ENCODE data around the gene S1PR3.

DNA sequence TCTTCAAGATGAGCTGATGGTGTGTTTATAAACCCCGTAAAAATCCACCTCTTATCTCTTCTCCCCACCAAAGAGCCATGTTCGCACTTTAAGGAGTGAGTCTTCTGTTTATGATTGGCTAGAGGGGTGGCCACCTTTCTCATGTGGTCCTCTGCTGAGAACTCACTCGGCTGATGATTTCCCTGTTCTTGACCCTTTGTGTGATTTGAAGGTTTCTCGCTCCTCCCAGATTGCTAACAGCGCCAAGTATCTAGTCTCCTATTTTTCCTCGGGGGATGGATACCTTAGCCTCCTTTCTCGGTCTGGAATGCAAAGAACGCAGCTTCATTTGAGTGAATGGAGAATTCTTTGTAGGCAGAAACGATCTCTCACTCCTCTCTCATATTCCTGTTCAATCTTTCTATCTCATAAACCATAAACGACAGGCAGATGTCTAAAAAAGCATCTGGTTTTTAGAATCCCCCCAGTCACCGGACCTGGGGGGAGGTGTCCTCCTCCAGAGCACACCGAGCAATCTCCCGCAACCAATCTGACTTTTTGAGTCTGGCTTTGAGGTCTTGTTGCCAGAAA is 159.9 kb upstream of the DAPK1 start:
- PRO-cap, result no peak

DNA sequence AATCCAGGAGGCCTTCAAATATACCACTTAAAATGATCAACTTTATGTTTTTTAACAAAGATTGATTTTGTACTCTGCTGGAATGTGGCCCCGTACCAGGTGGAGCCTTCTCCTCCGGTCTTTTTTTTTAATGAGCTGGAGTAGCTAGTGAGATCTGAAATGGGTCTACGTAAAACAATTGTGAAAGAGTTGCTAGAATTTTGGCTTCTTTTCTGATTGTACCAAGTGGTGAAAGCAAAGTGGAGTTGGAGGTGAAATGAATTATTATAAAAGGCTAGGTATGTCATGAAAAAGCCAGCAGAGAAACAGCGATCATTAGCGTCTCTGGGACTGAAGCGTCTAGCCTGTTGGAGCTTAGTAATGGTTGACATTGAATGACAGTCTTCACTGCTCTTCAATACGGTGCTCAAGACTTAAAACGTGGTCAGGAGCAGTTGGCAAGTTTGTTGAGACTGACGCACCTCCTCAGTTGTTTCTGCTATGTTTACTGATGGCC is 84.4 kb downstream of the DAPK1 start:
- PRO-cap, result no peak

DNA sequence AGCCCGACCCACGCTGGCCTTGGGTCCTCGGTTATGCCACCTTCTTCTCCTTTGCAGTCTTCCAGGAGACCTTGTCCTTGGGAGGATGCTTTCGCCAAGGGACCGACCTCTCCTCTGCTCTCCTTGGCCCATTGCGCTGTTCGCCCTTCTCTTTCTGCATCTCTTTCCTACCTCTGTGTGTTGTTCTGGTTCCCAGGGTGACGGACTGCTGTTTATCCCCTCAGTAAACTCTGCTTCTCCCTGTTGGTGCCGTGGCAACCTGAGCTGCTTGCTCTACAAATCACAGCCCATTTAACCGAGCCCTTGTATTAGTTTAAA is 97.9 kb downstream of the DAPK1 start:
- PRO-cap, result no peak

DNA sequence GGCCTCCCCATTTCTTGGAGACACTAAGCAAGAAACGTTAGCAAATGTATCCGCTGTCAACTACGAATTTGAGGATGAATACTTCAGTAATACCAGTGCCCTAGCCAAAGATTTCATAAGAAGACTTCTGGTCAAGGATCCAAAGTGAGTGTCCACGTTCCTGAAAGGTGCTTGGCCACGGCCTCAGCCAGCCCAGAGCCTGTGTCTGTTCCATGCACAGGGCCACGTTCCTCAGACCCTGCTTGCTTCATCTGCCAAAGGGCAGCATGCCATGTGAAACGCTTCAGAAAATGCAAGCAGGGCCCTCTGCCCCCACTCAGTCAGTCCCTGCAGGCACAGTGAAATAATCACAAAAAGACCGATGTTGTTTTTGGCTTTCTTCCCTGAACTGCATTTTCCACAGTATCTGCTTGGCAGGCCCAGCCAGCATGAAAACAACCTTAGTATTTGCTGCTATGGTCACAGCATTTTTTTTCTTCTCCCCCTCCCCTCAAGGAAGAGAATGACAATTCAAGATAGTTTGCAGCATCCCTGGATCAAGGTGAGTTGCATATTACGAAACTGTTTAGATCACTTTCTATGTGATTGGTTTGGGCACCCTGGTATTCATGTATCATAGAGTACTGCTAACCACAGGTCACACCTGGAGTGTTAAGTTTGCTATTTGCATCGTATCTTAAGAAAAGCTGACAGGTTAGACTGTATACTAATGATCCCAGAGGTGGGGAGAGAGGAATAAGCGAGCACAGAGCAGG is 85.4 kb upstream of the CTSL start:
- PRO-cap, result no peak

GRCh38 chr9:87711743-87712217 is 14.1 kb upstream of the CTSL start:
- PRO-cap, result unidirectional peak, plus-strand start at chr9:87712094

DNA sequence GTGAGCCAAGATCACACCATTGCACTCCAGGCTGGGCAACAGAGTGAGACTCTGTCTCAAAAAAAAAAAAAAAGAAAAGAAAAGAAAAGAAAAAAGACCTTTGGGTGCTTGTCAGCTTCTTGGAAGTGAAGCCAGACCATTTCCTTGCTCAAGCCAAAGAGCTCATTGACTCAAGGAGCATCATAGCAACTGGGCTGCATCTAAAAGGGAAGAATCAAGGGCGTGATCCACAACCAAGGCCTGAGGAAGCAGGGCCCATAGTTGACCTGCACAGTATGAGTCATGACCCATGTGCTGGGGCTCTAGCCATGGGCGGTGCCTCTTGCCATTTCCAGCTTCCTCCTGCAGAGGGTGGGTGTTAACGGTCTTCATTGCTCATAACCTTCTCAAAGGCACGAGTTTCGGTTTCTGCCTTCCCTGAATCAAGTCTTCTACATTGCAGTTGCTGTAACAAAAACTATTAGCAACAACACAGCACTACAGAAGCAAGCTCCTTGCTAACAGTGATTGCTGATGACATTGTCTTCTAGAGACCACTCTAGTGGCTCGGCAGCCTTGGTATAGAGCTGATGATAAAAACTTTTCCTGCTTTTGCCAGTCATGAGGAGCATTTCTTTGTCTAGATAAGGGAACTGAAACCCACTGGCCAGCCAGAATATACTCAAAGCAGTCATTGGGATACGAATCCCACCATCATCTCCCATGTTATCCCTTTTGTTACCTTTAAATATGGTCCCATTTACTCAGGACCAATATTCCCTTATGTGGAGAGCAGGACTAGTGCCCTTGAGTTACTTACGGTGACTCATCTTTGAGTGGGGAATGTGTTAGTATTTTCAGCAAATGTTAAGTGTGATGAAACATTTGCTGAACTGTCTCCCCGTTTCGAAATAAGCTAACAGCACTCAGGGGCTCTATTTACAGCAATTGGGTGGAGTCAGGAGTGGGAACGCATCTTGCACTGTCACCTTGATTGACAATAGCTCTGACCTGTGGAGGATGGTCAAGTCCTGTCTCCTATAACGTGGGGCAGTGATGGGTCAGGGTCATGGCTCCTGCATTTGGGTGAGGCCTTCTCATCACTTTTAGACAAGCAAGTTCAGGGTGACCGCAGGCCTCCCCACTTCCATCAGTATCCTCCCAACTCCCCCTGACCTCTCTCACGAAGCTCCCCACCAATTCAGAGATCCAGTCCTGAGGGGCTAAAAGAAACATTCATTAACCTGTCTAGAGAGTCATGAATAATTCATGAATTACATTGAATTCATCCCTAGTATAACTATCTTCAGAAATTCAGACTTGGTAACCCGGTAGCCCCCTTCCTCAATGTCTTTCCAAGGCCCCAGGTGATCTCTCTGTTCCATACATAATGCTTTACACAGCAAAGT is 67.2 kb downstream of the CTSL start:
- PRO-cap, result no peak

DNA sequence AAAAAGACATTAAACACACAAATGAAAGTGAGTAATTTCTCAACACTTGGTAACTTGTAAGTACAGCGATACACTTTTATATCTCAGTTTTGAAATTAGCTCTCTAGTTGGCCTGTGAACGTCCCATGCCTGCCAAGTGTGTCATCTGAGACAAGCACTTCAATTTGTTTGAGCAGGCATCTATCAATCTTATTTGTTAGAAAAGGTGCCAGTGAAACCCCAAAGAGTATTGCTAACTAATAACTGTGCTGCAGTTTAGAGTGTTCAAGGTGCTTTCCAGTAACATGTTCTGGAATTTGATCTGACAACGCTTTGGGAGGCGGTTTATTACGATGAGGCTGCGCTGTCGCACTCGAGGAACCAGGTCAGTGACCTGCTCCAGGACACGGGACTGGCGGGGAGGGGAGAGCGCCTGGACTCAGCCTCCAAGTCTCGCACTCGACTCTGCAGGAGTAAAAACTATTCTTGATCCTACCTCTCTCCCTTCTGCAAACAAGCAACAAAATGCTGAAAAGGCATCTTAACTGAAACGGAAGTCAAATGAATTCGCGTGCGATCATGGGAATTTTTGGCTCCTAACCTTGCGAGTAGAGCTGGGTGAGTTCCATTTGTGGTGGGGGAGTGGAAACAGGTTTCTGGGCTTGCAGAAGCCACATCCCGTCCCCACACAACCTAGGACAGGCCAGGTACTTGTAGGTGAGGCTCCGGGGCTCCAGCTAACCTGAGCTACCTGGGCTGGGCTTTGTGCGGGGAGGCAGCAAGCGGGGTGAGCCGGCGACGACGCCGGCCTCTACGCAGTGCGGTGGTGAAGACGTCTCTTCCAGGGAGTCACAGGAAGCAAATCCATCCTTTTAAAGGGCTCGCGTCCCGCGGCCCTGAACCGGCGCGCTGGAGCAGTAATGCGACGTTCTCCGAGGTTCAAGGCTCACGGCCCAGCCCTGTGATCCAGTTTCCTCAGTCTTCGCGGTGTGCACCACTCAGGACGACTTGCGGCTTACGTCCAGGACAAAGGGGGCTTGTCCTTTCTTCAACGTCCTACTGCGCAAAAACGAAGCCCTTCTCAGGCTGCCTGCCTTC is 826 bp upstream of the SPIN1 start:
- PRO-cap, result unidirectional peak, plus-strand start at position 391 of the sequence; unidirectional peak, plus-strand start at position 607 of the sequence; bidirectional peak, plus-strand start at position 854 of the sequence, minus-strand start at position 794 of the sequence

DNA sequence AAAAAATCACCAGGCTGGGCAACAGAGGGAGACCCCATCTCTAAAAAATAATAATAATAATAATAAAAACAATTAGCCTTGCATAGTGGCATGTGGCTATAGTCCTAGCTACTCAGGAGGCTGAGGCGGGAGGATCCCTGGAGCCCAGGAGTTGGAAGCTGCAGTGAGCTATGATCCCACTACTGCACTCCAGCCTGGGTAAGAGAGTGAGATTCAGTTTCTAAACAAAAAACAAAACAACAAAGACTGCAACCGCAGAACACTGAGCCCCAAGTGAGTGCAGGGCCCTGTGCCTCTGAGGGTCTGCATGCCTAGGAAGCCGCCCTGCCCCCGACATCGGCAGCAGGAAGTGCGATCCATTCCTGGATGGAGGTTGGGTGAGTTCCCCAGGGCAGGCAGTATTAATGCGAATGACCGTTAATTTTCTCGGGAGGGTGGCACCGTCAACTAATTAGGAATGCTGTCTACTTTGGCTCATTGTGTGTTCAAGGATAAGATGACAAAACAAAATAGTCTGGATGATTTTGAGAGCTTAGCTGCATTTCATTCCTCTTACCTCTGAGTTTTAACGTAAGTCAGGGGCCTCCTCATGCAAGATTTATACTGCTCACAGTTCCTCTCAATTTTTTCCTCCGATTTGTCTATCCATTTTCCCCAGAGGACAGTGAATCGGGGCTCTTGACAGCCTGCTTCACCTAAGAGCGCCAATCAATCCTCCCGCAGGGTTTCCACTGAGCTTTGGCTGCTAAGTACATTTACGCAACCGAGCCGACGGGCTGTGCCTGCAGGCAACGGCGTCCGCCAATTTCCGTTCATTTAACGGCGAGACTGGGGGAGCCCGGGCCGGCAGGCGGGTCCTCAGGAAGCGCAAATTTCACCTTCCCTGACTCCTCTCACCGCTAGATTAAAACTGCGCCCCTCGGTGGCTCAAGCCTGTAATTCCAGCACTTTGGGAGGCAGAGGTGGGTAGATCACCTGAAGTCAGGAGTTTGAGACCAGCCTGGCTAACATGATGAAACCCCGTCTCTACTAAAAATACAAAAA is 3.0 kb upstream of the NXNL2 start:
- PRO-cap, result no peak

DNA sequence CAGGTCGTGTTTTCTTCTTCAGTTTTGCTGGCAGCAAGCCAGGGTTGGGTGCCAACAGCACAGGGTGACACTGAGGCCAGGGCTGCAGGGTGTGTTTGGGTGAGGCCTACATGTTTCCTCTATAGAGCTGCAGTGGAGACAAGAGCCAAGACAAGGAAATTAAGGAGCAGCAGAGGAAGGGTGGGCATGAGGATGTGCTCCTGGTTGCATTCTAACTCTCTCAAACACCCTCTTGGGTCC is 52.3 kb downstream of the NXNL2 start:
- PRO-cap, result unidirectional peak, plus-strand start at position 148 of the sequence

GRCh38 chr9:88803445-88803954 is 187.8 kb upstream of the S1PR3 start:
- PRO-cap, result no peak

GRCh38 chr9:88828053-88828563 is 163.2 kb upstream of the S1PR3 start:
- PRO-cap, result no peak

DNA sequence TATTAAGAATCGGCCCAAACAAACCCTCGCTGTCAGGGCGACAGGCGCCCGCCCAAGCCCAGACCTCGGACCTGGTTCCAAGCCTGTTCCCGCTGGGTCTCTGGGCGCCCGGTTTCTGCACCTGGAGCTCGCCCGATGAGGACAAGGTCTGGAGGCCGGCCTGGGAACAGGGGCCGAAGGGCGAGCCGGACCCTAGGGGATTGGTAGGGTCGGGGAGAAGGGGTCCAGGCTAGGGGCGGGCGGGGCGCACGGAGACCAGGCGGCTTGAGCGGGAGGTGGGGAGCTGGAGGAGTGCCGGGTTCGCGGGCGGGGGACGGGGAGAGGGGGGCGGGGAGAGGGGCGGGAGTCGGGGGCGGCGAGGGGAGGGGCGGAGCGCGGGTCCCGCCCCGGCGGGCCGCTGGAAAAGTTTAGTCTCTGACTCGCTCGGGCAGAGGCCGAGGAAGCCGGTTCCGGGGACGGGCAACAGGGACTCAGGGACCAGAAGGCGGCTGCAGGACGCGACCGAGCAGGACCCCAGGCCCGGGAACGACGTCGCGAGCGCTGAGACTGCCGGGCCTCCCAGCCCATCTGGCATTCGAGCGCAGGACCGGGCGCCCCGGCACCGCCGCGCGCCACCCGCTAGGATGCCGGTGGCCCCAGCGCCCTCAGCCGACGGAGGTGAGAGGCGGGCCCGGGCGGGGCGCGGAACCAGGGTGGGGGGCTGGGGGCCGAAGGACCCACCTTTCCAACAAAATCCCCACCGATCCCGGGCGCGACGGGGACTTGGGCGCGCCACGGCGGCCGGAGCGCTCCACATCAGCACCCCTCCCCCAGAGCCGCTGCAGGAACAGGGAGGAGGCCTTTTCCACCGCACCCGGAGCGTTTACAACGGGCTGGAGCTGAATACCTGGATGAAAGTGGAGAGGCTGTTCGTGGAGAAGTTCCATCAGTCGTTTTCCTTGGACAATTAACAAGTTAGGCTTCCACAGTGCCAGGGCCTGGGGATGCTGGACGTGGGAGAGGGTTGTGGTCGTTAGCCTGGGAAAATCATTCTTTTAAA is at the start of gene S1PR3:
S1PR3 (plus strand) TSS at position 430 of the 1,039 bp plus-strand sequence.
- PRO-cap, result bidirectional peak, plus-strand start at position 430 of the sequence, minus-strand start at position 293 of the sequence

- PRO-cap, result no peak
Measured at GRCh38 chr9:88995672-88996335, 4.5 kb downstream of the S1PR3 start.

DNA sequence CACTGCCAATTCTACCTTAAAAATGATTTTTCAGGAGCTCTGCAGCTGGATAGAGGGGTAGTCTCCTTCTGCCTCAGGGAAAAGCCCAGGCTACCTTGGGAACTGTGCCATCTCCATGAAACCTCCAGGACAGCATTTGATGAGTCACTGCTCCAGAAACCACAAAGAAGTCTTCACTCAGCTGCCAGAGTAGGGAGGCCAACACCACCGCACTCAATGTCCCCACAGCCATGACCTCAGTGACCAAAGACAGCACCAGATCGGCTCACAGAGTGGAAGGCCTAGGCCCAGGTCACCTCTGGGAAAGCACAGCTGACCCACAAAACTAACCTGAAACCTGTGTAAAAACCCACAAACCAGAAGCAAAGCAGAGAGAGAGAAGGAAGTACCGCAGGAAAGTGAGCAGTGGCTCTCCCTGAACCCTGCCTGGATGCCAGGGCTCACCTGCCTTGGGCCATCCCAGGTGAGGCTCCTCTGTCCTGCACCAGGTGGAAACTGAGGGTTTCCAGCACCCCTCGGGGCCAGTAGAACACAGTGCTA is 30.0 kb downstream of the S1PR3 start:
- PRO-cap, result no peak

DNA sequence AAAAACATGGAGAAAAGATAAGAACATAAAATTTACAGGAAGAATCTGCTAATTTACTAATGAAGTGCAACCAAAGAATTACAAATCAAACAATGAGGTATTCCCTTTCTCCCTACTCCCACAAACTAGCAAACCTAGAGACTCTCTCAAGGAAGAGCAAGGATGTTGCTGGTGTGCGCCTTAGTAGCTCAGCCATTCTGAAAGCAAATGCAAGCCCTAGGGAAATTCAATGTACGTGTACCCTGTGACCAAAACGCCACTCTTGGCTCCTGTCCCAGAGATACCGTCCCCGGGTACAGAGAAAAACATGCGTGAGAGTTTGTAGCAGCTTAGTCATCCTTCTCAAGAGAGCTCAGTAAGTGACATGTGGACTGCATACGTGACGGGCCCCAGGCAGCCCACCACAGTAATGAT is 45.0 kb downstream of the S1PR3 start:
- PRO-cap, result no peak

DNA sequence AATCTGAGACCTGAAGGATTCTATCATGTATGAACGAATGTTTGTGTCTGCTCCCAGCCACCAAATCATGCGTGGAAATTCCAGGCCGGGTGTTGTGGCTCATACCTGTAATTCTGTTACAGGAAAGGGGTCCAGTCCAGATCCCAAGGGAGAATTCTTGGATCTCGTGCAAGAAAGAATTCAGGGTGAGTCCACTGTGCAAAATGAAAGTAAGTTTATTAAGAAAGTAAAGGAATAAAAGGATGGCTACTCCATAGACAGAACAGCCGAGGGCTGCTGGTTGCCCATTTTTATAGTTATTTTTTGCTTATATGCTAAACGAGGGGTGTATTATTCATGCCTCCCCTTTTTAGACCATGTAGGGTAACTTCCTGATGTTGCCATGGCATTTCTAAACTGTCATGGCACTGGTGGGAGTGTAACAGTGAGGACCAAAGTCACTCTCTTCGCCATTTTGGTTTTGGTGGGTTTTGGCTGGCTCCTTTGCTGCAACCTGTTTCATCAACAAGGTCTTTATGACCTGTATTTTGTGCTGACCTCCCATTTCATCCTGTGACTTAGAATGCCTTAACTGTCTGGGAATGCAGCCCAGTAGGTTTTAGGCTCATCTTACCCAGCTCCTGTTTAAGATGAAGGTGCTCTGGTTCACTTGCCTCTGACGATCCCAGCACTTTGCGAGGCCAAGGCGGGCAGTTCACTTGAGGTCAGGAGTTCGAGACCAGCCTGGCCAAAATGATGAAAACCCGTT is 2.1 kb upstream of the CKS2 start:
- PRO-cap, result no peak

- PRO-cap, result no peak
Measured at GRCh38 chr9:89311986-89312679, 1.1 kb downstream of the CKS2 start.

GRCh38 chr9:89426454-89427096 is 71.3 kb downstream of the SEMA4D start:
- PRO-cap, result no peak

- PRO-cap, result no peak
Measured at GRCh38 chr9:89432181-89432699, 65.7 kb downstream of the SEMA4D start.

- PRO-cap, result no peak
Measured at GRCh38 chr9:89443352-89443778, 54.5 kb downstream of the SEMA4D start.

Data from bile duct (tissue), 1 donor.